Endometrial microvascular endothelial cells (primary cell): ENCODE results near the gene UTF1.

- RAMPAGE, long total RNA, result no peak
Measured at GRCh38 chr10:132836108-132836634, 50.2 kb upstream of the NKX6-2 start.

DNA sequence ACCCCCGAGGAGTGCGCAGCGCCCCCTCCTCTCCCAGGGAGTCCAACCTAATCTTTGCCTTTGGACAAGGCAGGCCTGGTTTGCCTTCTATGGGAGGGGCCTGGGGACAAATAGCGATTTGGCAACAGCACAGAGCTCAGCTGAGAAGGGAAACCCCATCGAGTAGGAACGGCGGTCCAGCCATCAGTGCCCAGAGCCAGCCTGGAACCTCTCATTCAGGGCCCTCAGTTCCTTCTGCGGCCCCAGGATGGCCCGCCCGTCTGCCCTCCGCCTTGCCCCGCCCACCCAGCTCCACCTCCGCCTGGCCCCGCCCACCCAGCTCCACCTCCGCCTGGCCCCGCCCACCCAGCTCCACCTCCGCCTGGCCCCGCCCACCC is 32.5 kb upstream of the KNDC1 start:
- RAMPAGE, long total RNA, result no peak

DNA sequence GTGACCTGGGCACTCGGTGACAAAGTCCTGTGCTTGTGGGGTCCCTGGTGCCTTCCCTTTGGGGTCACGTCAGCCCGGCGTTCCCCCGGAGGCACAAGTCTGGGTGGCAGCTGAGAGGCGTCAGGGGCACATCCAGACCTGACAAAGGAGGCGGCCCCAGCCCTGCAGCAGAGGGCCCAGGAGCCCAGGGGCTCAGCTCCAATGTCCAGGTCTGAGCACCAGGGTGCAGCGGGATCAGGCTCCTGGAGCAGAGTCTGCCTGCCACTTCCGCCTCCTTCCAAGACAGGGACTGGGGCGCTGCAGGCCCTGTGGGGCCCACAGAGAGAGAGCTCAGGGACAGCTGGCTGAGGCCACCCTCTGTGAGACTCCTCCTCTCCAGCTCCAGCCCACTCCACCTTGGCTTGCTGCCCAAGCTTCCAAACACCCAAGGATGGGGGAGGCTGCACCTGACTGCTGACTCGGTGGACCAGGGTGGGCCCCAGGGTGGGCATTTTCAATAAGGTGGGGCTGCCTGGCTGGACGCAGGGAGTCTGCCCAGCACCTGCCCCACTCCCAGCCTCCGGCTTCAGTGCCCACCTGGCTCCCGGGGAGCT is 1.1 kb upstream of the KNDC1 start:
- RAMPAGE, long total RNA, result no peak

GRCh38 chr10:133229741-133230380 is at the start of gene UTF1:
TSS of gene UTF1 (plus strand) at chr10:133230217.
- RAMPAGE, long total RNA, result no peak

GRCh38 chr10:133238225-133238625 is 570 bp downstream of the VENTX start:
- RAMPAGE, long total RNA, result no peak

DNA sequence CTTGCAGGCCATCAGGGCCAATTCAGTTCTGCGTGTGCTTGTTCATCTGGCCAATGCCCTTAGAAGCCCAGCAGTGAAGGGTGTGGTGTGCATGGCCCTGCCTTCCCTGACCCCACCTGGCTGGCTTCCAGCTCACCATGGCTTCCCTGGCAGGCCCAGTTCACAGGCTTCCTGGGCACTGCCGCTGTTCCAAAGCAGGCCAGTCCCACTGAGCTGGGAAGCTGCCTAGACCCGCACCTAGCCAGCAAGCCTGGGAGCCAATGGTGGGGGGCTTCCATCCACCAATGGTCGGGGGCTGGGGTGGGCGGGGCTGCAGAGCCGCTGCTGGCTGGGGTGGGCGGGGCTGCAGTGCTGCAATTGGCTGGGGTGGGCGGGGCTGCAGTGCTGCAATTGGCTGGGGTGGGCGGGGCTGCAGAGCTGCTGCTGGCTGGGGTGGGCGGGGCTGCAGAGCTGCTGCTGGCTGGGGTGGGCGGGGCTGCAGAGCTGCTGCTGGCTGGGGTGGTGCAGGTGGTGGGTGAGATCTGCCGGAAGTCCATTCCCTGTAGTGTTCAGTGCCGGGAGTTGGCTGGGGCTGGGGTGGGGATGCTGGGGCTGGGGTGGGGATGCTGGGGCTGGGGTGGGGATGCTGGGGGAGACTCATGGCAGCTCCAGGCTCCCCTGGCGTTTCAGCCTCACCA is 12.4 kb downstream of the CALY start:
- RAMPAGE, long total RNA, result no peak

DNA sequence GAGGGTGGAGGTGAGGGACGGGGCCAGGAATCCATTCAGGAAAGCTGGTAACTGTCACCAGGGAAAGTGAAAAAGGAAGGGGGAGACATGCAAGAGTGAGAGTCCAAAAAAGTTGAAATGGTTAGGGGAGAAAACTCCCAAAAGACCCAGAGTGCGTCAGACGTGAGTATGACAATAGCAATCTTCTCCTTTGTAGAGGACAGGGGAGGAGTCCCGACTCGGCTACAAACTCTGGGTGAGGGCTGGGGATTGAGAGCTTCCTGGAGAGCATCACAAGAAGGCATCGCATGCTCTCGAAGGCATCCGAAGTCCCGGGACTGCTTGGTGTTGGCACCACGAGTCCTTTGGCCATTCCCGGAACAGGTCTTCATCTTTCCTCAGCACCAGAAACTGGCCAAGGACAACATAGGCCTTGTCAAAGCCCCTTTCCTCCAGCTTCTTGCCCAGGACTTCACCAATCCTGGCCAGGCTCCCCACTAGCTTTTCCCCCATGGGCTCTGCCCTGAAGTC is 2.7 kb upstream of the PRAP1 start:
- RAMPAGE, long total RNA, result no peak

- RAMPAGE, long total RNA, result no peak
Measured at GRCh38 chr10:133352012-133352330, 4.8 kb downstream of the PRAP1 start.

DNA sequence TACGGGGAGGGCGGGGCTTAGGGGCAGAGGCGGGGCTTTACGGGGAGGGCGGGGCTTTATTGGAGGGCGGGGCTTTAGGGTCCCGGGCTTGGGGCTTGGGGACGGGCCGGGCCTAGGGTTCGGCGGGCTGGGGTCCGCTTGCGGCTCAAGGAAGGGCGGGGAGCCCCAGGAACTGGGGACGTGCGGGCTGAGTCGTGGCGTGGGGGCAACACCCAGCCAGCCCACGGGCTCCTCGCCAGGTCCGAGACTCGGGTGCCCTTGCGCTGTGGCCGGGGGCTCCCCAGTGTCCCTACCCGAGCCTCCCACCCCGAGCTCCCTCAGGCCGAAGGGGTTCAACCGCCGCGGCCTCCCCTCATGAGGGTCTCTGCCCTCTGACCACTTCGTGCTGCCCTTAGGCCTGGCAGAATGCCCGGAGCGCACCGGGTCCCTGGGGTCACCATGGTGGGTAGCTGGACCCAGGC is 318 bp upstream of the FUOM start:
- RAMPAGE, long total RNA, result no peak

GRCh38 chr10:133378005-133379143 is 688 bp upstream of the PAOX start:
- RAMPAGE, long total RNA, result no peak